ENCODE measurements around a stretch of chr22.

GRCh38 chr22:35649910-35650186, 1.6 kb downstream of the APOL6 start:
- PRO-cap: no peak

DNA sequence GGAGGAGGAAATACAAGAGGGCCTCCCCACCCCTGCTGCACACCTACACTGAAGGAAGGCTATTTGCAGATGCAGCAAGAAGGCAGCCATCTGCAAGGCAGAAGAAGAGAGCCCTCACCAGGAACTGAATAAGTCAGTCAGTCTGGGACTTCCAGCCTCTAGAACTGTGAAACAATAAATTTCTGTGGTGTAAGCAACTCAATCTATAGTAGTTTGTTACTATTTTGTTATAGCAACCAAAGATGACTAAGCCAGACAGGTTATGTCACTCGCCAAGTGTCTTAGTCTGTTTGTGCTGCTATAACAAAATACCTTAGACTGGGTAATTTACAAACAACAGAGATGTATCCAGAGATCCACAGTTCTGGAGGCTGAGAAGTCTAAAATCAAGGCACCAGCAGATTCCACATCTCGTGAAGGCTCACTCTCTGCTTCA, 12.0 kb downstream of the APOL6 start:
- PRO-cap: no peak

GRCh38 chr22:35761040-35761367, 43.3 kb downstream of the APOL5 start:
- PRO-cap: no peak

- PRO-cap: no peak
These were observed 4.8 kb downstream of the RBFOX2 start for GRCh38 chr22:36023757-36024228.

- PRO-cap: no peak
These were observed 3.9 kb downstream of the APOL3 start for GRCh38 chr22:36156305-36157446.

DNA sequence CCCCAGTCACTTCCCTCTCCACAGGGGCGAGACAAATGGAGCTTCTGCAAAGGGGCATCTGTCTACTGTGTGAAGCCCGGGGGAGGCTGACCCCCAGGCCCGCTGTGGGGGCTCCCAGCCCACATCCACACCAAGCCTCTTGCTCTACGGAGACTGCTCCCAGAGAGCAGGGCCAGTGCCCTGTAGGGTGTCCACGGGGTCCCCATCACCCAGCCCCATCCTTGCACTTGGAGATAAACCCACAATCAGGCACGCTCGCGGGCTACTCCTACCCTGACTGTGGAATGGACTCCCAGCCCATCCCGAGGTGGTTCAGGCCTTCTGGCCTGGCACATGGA, 39.4 kb downstream of the APOL1 start:
- PRO-cap: no peak

- PRO-cap: no peak
These were observed 48.7 kb downstream of the APOL1 start for GRCh38 chr22:36301223-36302415.

GRCh38 chr22:36305629-36306034, 52.7 kb downstream of the APOL1 start:
- PRO-cap: no peak

- PRO-cap: no peak
These were observed 57.1 kb downstream of the MYH9 start for GRCh38 chr22:36330324-36331418.

DNA sequence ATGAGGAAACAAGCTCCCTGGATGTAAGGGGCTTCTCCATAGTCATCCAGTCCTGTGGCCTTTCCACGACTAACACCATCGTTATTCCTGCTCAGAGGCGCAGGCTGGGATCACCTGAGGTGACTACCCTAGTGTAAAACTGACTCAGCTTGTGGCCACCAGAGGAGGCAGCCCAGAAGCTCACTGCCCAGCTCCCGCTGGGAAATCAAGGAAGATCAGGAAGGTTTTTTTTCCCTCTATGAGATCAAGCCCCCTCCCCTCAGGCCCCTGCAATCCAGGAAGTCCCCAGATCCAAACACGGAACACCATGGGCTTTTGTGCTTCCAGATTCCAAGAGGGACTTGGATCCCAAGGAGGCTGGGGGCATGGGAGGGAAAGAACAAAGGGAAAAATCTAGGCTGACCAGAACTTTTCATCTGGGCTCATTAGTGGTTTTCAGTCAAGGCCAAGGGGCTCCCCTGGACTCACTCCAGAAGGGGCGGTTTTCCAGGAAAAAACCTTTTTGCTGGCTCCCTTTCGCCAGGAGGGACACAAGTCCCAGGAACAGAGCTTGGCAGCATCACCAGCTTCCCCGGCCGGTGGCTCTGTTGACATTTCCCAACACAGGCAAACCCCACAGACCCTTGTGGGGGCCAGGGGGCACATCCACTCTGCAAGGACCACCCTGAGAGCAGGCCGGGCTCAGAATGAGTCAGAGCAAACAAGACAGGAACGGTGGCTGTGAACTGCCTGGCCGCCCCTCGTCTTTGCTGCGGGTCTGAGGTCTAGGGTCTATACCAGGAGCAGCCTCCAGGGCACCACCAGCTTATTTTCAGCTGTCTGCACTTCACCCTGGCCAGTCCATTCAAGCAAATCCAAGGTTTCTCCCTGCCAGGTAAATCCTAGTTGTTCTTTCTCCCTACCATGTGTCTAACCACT, 36.8 kb downstream of the MYH9 start:
- PRO-cap: no peak

GRCh38 chr22:36382605-36382874, 5.2 kb downstream of the MYH9 start:
- PRO-cap: no peak

DNA sequence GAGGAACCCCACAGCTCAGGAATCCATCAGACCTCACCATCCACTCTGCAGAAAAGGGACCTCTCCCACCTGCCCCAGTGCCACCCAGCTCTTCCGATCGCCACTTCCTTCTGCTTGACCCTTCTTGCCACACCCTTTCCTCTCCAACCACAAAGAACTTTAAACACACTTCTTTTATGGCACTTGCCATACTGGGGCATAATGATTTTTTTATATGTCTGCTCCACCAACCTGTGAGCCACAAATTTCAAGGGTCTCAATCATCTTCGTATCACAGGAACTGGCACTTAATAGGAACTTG, 11.6 kb upstream of the MYH9 start:
- PRO-cap: no peak

GRCh38 chr22:36411509-36412123, 23.8 kb upstream of the MYH9 start:
- PRO-cap: no peak

DNA sequence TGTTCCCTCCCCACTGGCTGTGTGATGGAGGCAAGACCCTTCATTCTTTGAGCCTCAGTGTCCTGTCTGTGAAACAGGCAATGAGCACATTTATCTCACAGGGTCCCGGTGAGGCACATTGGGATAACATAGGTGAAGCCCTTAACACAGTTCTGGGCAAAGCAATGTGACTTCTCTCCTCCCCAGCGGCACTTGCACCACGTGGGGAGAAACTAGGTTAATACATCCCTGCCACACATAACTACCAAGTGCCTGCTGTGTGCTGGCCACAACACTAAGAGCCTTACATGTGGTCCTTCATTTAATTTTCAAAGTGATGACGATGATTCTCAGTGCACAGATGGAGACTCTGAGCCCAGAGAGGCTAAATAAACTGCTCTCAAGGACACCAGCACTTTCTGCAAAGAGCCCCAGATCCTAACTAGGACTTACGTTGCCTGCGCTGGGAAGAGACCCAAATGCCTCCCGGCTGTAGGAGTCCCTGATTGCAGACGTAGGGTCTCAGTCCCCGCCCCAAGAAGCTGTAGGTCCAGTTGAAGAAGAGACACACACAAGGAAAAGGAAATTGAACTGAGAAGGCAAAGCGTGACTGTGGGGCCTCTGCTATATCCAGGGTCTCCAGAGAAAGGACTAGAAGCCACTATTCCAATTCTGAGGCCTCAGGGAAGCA, 32.7 kb downstream of the TXN2 start:
- PRO-cap: no peak

DNA sequence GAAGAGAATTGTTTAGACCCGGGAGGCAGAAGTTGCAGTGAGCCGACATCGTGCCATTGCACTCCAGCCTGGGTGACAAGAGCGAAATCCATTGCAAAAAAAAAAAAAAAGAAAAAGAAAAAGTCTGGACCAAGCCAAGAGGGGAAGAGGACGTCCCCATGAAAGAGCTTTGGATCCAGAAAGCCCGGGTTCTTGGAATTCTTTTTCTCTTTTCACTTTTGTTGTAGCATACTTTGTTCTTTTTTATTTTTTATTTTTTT, 6.5 kb upstream of the TXN2 start:
- PRO-cap: no peak

DNA sequence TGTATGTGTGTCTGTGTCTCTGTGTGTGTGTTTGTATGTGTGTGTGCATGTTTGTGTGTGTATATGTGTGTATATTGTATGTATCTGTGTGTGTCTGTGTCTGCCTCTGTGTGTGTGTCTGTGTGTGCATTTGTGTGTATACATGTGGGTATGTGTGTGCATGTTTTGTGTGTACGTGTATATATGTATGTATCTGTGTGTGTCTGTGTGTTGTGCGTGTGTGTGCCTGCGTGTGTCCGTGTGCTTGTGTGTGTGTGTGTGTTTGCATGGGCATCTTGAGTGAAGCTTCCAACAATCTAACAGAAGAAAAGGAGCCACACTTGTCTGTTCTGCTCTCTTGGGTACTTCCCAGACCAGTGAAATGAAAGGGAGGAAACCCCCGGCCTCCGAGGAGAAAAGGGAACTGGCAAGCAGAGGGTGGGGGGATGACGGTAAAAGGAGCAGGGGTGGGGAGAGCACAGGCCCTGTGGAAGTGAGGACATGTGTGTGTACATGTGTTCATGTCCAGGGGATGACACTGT, 7.9 kb downstream of the CSF2RB start:
- PRO-cap: no peak

DNA sequence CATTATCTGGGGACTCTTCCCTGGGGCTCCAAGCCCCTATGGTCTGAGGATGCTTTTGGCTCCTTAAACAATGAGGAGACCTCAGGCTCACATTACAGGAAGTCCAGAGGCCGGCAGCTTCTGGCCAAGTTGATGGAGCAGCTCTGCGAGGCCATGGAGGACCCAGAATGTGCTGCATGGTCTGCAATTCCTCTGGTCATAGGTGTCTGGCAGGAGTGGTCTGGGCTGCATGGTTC, 17.4 kb downstream of the TEX33 start:
- PRO-cap: no peak

GRCh38 chr22:37012009-37012784, 4.5 kb upstream of the TEX33 start:
- PRO-cap: no peak

- PRO-cap: no peak
These were observed 2.9 kb downstream of the TST start for GRCh38 chr22:37016141-37016983.

GRCh38 chr22:37018064-37018469, 1.2 kb downstream of the TST start:
- PRO-cap: no peak